SJCRH30 (cell line): ENCODE results near the genes IPO9 and SYT2.

- RAMPAGE, long total RNA, result no peak
Observed at GRCh38 chr1:201284008-201284360, 678 bp downstream of the PKP1 start.

- RAMPAGE, long total RNA, result no peak
Observed at GRCh38 chr1:201368971-201369755, 8.3 kb downstream of the TNNT2 start.

DNA sequence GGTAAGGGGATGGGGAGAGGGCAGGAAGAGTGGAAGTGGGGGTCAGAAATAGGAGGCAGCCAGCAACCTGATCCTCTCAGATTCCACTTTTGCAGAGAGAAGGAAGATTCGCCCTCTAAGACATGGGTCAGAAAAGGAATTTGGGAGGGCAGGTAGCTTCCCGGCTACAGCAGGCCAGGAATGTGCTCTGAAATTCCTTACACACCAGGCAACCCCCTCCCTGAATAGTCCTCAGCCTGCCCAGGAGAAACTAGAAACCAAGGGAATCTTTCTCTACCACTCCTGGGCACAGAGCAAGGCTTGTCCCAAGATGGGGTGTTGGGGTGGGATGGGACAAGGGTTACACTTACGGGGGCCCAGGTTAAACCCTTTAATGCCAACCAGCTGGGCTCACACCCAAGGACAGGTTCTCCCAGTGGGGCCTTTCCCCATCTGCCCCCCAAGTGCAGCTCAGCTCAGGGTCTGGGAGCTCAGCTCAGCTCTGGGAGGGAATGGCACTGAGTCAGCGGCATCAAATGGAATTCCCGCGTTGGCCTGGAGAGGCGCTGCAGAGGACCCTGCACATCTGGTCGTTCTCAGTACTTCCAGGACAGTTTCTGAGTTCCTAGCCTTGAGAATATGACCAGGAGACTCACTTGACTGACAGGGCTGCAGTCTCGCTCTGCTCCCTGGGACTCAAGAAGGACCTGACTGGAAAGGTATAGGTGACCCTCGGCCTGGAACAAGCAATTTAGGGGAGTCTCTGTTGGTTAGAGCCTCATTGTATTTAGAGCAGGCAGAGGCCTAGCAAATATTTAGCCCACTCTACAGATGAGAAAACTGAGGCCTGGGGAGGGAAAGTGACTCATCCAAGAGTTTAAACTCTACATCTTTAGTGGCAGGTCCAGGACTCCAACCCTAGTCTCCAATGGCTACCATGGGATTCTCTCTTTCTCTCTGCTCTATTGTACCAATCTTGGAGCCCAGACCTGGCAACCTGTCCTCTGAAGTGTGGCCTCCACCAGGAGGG lies 680 bp downstream of the TNNT2 start:
- RAMPAGE, long total RNA, result no peak

DNA sequence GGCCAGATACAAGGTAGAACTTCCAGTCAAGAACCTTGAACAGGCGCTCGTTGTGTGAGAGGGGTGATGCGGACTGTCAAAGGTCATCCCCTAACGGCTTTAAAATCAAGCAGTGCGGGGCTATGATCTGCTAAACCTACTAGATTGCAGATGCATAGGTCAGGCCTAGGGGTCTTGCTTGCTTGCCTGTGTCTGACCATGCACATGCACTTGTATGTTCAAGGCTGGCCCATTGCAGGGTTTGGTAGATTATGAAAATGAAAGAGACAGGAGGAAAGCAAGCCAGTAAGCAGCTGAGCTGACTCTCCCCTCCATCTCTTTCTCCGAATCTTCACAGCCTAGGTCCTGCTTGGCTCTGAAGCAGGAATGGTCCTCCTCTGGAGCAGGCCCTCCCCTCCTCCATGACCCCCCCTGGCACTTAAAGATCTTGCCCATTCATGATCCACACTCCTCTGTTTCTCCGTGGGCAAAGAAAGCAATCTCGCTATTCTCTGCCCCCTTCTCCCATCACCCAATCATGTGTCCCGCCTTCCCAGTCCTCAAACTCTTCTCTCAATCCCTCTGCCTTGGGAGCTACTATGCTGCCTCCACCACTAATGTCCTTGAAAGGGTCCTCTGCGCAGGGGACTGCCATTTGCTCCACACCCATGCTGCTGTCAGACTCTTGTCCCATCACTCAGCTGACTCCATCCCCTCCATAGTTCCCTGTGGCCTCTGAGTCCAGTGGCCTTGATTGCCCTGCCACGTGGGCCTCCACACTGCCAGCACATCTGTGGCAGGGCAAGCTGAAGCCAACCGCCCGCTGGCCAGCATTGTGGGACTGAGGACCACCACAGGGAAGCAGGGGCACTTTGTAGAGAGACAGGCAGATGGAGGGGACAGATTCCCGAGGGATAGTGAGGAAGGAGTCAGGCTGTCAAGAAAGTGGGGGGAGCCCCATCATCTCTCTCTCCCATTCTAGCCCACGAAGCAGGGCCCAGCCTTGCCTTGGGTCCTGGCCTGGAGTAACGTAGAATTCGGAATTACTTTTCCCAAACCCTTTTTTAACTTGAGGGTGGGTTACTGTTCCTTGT lies 1.2 kb upstream of the TNNT2 start:
- RAMPAGE, long total RNA, result no peak

DNA sequence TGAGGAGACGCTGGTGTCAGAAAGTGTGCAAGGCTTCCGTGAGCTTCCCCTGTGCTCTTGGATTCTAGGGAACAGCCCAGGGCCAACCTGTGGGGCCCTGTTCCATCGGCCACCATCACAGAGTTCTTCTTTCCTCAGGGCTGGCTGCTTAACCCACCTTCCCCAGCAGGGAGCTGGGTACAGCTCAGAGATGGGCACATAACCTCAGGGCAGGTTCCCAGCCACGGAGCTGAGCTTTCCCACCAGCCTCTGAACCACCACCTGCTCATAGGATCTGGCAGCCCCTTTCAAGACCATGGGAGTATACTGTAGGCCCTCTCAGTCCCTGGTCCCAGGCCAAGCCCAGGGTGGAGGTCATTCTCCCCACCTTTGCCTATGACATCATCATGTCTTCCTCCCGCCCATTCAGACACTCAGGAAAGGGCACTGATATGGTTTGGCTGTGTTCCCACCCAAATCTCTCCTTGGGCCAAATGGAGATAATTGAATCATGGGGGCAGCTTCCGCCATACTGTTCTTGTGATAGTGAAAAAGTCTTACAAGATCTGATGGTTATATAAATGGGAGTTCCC lies 14.0 kb downstream of the CSRP1 start:
- RAMPAGE, long total RNA, result no peak

- RAMPAGE, long total RNA, result no peak
Observed at GRCh38 chr1:201724577-201724967, 104.4 kb upstream of the IPO9 start.

DNA sequence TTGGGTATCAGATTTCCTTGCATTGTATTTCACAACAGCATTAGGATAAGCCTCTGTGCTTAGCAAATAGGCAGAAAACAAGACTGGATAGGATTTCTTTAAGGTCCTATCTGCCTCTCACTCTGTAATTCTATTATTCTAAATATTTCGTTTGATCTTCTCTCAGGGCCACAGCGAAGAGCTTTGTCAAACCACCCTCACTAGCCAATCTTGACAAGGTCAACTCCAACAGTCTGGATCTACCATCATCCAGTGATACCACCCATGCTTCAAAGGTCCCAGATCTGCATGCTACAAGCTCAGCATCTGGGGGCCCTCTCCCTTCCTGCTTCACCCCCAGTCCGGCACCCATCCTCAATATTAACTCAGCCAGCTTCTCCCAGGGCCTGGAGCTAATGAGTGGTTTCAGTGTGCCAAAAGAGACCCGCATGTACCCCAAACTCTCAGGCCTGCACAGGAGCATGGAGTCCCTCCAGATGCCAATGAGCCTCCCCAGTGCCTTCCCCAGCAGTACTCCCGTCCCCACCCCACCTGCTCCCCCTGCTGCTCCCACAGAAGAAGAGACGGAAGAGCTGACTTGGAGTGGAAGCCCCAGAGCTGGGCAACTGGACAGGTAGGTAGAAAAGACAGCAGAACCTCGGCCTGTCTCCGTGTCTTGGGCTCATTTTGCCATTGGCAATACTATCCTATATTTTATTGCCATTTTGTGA lies 45.6 kb upstream of the IPO9 start:
- RAMPAGE, long total RNA, result no peak

- RAMPAGE, long total RNA, result no peak
Observed at GRCh38 chr1:201812801-201813454, 16.0 kb upstream of the IPO9 start.

GRCh38 chr1:201828776-201830013 lies at the start of gene IPO9:
Gene IPO9, plus strand, starts transcription at chr1:201829157.
- RAMPAGE, long total RNA, result no peak

GRCh38 chr1:201848020-201848834 lies 19.3 kb downstream of the IPO9 start:
- RAMPAGE, long total RNA, result no peak

- RAMPAGE, long total RNA, result no peak
Observed at GRCh38 chr1:201954365-201955122, 759 bp upstream of the TIMM17A start.

GRCh38 chr1:201955611-201956553 lies 579 bp downstream of the TIMM17A start:
- RAMPAGE, long total RNA, result no peak

DNA sequence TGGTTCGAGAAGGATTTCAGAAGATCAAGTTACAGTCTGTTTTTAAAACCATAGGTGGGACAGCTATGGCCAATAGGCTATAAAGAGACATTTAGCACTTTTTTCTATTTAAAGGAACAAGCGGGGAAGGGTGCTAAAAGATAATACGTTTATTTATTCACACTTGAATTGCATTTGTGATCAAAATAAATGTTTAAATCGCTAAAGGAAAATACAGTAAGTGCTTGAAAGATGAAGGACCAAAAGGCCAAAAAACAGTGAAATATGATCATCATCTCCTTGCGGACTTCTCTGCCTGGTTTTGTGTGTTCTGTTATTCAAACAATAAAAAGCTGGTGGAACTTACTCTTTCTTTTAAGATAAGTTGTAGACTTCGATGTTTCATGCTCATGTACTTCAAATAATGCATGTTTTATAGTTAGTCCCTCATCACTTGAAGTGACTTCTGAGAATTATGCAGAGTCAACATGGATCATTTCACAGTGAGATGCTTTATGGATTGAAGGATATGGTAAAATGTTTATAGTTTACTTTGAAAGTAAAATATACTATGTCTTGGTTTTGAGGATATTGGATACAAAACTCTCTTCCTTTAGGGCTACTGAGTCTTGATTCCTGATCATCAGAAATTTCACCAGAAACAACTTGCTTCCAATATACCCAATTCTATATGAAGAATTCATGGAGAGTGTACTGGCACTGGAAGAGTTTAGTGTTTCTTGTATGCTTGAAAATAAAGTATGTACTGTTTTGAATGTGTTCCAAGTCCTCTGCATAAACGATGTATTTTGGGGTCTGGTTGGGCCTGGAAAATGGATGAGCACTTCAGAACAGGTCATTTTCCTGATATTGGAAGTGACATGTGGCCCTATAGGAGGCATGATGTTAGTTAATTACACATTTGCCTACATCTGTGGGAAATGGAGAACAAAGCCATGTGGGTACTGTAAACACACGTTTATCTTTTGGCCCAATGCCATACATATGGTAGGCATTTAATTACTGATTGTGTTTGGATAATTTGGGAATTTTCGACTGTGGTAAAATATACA lies 12.5 kb upstream of the RNPEP start:
- RAMPAGE, long total RNA, result no peak

DNA sequence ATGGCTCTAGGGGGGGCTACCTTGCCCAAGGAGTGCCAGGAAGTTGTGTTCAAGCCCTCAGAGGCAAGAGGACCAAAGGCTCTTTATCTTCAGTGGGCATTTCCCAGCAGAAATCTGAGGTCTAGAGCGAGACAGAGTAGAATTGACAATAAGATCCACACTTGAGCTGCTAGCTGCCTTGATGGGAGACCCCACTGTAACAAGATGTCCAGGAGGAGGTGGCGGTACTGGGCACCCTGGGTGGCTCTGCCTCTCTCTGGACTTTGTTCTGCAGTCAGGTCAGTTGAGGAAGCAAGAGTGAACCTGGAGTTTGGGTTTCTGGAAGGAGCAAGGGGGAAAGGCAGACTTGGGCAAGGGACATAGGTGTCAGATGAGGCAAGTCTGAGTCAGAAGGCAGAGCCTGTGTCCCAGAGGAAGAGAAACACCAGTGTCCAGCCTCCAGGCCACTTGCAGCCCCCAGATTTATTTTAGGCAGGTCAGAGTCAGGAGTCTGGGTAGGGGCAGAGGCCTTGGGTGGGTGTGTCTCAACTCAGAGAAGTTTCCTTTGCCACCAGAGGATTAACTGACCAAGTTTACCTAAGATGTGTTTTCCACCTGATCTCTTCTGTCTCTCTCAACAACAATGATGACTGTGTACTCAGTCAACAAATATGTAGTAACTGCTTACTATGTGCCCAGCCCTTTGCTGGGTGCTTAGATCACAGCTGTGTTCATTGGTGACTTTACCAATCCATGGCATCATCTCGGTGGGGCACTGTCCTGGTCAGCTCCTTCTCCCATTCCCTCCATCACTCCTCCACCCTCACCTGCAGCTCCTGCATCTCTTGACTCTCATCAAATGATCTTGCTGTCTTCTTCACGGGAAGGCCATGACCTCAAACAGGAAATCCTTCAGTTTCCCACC lies 36.5 kb downstream of the ELF3 start:
- RAMPAGE, long total RNA, result no peak

DNA sequence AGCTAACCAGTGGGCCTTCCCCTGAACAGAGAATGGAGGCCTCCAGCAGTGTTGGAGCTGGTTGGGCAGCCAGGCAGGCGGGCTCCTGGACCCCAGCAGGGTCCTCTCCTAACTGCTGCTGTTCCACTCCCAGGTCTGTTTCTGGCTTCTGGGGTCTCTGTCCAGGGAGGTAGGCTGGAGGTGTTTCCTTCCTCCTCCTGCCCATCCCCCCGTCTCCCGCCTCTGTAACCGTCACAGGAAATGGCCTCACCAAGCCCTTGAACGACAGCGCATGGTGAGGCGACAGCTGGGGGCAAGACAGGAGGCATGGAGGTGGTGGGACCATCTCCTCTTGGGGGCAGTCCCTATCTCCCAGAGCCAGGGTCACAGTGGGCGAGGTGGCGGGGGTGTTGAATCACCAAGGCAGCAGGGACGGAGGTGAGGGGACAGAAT lies 539 bp downstream of the PTPN7 start:
- RAMPAGE, long total RNA, result no peak

GRCh38 chr1:202471871-202472443 lies 123.5 kb downstream of the PPP1R12B start:
- RAMPAGE, long total RNA, result no peak

DNA sequence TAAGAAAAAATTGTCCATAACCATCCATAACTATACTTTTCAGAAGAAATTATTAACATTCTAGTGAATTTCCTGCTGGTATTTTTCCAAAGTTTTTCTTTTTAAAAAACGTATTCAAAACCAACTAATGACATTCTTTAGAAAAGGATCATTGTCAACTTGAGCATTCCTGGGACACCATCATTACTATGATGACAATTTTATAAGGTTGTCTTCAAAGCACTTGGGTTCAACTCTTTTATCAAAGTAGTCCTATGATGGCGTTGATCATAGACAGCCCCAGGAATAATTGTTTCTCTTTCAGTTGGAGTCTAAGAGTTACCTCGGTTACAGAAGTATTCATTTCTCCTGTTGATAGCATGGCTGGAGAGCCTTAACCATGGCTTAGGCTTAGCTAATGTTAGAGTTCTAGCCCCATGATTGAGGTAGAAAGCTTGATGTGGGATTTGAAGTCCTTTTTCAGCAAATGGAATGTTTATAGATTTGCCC lies 159.0 kb downstream of the PPP1R12B start:
- RAMPAGE, long total RNA, result no peak

- RAMPAGE, long total RNA, result no peak
Observed at GRCh38 chr1:202539113-202539954, 170.9 kb downstream of the SYT2 start.

DNA sequence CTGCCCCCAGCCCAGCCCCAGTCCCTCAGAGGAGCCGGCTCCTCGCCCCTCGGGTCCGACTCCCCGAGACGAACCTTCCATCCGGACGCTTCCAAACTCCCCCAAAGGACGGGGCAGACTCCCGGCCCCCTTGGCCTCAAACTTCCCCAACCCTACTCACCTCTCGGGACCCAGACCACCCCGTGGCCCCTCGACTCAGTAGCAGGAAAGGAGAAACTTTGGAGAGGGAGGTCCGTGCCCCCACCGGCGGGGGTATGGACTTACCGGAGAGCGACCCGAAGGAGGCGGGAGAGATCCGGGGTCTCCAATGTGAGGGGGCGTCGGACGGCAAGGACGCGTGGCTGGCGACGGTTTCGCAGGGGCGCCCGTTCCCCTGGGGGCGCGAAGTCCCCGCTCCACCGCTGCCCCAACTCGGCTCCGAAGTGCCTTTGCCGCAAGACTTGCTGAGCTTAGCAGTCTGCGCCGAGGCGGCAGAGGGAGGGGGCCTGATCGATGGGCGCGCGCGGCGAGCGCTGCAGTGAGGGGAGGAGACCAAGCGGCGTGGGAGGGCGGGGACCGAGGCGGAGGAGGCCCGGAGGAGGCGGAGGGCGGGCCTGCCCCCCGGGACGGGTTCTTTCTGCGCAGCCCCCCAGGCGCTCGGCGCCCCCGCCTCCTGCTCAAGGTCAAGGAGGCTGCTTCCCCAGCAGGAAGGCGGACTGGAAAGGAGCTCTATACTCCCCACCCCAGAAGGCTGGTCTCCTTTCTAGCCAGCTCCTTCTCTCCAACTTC lies at the start of gene SYT2:
TSS of gene SYT2 (minus strand) at position 461 of the 768 bp plus-strand sequence.
- RAMPAGE, long total RNA, result no peak

- RAMPAGE, long total RNA, result no peak
Observed at GRCh38 chr1:202806727-202807893, 1.1 kb downstream of the KDM5B start.